Uterus (tissue), 7 donors: ENCODE measurements around a stretch of chr20.

DNA sequence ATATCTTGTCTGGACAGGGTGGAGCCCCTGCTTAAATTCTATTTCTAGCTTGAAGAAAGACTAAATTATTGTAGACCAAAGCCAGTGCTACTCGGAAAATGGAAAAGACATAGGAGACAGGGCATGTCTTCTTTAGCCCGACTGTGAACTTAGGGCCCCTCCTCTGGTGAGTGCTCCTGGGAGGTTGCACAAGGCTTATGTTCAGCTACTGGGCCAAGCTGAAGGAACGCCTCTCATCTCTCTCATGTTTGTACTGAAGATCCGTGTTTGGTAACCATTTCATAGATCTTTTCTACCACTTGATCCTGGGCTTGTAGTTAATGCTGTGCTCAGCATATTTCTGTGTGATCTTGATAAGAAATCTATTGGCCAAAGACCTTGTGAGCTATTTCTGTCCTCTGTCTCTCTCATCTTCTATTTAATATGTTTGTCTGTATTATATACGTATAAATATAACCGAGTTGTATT, 70.3 kb downstream of the SLX4IP start:
- PRO-cap, 4 experiments: no peak in any of the 4 experiments
- RAMPAGE, long total RNA, 2 experiments: no peak in any of the 2 experiments
- RRBS: no CpG with 5 or more reads among the region's 6 CpGs

- PRO-cap, 4 experiments: peak in 1 of 4 experiments; most common plus-strand start chr20:10524353 (in 1); most common minus-strand start chr20:10524043 (in 1)
- RAMPAGE, long total RNA, 2 experiments: no peak in any of the 2 experiments
- RRBS: no CpG with 5 or more reads among the region's 13 CpGs
Measured at GRCh38 chr20:10523783-10524691, 88.9 kb downstream of the SLX4IP start.

- PRO-cap, 4 experiments: peak in 3 of 4 experiments; most common plus-strand start chr20:10604768 (in 1); most common minus-strand start chr20:10604674 (in 2)
- RAMPAGE, long total RNA, 2 experiments: no peak in any of the 2 experiments
- RRBS: no CpG with 5 or more reads among the region's 10 CpGs
Measured at GRCh38 chr20:10604182-10605157, 69.3 kb downstream of the JAG1 start.

- PRO-cap, 4 experiments: no peak in any of the 4 experiments
- RAMPAGE, long total RNA, 2 experiments: no peak in any of the 2 experiments
- RRBS: no CpG with 5 or more reads among the region's 11 CpGs
Measured at GRCh38 chr20:11001656-11002370, 328.0 kb upstream of the JAG1 start.

DNA sequence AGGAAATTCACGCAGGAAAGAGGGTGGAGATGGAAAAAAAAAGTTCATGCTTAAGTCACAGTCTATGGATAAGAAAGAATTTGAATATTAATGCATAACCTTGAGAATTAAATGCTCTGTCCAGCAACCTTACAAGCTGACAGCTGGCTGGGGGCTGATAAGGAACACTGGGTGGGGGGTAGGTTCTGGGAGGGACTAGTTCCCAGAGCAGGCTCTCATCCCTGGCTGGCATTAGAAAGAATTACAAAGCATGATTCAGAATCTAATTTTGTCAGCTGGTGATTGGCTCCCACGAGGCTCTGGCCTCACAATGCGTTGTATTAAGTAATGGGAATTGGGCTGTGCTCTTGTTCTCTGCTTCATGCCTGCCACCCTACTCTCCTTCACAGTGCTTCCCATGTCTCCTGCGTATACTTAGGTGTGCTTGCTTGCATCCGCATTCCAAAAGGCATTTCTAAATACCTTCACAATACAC, 434.3 kb upstream of the JAG1 start:
- PRO-cap, 4 experiments: no peak in any of the 4 experiments
- RAMPAGE, long total RNA, 2 experiments: no peak in any of the 2 experiments
- RRBS: no CpG with 5 or more reads among the region's 5 CpGs

- PRO-cap, 4 experiments: no peak in any of the 4 experiments
- RAMPAGE, long total RNA, 2 experiments: no peak in any of the 2 experiments
- RRBS: no CpG with 5 or more reads among the region's 8 CpGs
Measured at GRCh38 chr20:12857734-12858073, 151.1 kb upstream of the SPTLC3 start.

DNA sequence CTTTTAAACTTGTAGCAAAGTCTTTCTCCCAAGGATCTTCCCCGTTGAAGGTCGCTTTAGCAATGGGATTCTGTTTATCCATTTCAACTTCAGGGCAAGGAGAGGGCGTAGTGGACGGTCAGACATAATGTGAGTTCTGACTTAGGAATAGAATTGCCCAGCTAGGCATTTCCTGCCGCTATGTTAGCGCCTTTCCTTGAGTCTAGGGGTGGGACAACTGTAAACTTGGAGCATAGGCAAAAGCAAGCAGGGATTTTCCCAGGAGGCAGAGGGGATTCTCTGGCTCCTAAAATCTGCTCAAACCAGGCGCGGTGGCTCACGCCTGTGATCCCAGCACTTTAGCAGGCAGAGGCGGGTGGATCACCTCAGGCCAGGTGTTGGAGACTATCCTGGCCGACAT, 1.5 kb downstream of the ISM1 start:
- PRO-cap, 4 experiments: no peak in any of the 4 experiments
- RAMPAGE, long total RNA, 2 experiments: no peak in any of the 2 experiments
- RRBS: no CpG with 5 or more reads among the region's 11 CpGs

GRCh38 chr20:13759514-13760272, 25.0 kb downstream of the ESF1 start:
- PRO-cap, 4 experiments: no peak in any of the 4 experiments
- RAMPAGE, long total RNA, 2 experiments: no peak in any of the 2 experiments
- RRBS: no CpG with 5 or more reads among the region's 6 CpGs

- PRO-cap, 4 experiments: no peak in any of the 4 experiments
- RAMPAGE, long total RNA, 2 experiments: no peak in any of the 2 experiments
- RRBS: no CpG with 5 or more reads among the region's 3 CpGs
Measured at GRCh38 chr20:13808608-13809511, 24.0 kb downstream of the NDUFAF5 start.

DNA sequence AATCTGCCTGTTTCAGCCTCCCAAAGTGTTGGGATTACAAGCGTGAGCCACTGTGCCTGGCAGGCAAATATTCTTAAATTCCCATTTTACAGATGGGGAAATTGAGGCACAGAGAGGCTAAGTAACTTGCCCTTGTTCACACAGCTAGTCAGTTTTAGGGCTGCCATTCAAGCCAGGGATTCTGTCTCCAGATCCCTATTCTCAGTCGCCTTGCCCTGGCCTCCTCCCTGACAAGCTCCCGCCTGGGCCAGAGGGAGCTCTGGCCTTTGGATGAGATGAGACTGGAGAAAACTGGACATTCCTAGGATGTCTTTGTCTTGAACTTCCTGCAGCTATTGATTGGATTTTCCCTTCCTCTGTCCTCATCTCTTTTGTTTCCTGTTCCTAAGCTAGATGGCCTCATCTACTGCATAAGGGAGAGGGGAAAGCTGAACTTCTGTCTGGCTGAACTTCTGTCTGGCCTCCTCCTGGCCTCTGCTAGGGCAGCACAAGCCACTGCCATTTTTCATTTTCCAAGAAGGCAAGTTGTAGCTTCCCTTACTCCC, 90.6 kb downstream of the NDUFAF5 start:
- PRO-cap, 4 experiments: peak in 1 of 4 experiments; most common minus-strand start position 261 of the sequence (in 1)
- RAMPAGE, long total RNA, 2 experiments: no peak in any of the 2 experiments
- RRBS: no CpG with 5 or more reads among the region's 3 CpGs

DNA sequence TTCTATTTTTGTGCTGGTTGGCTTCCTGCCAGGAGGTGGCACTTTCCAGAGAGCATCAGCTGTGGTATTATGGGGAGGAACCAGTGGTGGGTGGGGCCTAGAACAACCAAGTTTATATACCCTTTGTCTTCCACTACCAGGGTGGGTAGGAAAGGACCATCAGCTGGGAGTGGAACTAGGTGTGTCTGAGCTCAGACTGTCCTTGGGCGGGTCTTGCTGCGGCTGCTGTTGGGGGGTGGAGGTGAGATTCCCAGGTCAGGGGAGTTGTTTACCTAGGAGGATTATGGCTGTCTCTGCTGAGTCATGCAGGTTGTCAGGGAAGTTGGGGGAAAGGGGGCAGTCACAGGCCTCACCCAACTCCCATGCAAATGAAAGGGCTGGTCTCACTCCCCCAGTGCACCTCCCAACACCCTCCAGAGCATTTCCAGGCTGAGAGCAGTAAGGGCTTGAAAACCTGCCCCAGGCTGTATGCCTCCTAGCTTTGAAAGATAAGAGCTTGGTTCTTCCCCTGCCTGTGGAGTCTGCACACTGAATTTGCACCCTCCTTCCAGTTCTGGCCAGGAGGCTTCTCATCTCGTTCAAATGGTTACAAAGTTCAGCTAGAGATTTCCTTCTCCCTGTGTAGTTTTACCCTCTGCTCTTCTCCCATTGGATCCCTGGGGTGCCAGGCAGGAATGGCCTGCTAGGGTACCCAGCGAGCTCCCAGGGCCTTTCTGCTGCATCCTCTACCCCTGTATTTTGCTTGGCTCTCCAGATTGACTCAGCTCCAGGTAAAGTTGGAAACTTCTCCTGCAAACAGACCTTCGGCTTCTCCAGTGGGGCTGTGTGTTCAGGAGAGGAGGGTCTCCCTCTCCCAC, 117.2 kb downstream of the FLRT3 start:
- PRO-cap, 4 experiments: no peak in any of the 4 experiments
- RAMPAGE, long total RNA, 2 experiments: no peak in any of the 2 experiments
- RRBS: no CpG with 5 or more reads among the region's 5 CpGs

DNA sequence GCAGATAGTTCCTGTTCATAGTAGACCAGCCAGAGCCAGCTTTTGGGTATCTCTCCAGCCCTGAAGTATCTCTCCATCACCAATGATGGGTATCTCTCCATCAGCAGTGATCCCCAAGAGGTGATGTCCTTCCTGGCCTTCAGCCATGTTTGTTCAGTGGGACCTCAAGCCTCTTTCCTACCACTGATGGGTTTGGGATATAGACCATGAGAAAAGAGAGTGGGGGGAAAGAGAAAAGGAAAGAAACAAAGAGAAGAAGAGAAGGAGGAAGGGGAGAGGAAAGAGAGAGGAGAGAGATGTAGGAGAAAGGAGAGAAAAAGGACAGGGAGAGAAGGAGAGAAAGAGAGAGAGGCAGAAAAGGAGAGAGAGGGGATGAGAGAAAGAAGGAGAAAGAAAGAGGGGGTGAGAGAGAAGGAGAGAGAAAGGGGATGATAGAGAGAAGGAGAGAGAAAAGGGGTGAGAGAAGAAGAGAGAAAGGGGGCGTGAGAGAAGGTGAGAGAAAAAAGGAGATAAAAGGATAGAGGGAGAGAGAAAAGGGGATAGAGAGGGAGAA, 933.6 kb downstream of the KIF16B start:
- PRO-cap, 4 experiments: no peak in any of the 4 experiments
- RAMPAGE, long total RNA, 2 experiments: no peak in any of the 2 experiments
- RRBS: no CpG with 5 or more reads among the region's 1 CpG

DNA sequence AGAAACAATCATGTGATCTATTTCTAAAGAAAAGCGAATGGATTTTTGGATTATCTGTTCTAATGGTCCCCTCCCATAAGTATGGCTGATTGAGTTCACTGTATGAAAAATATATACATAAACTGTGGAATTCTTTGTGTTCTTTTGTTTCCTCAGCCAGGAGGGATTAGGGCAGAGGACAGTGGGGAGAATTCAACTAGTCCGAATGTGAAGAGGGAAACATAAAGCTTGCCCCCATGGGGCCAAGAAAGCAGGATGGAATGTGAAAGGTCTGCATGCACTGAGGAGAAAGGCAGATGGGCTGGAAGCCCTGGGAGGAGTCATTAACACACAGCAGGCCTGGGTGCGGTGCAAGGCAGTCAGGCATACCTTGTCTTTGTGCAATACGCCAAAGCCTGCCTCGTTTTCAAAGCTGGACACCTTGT, 597.0 kb downstream of the KIF16B start:
- PRO-cap, 4 experiments: no peak in any of the 4 experiments
- RAMPAGE, long total RNA, 2 experiments: no peak in any of the 2 experiments
- RRBS: no CpG with 5 or more reads among the region's 5 CpGs

- PRO-cap, 4 experiments: no peak in any of the 4 experiments
- RAMPAGE, long total RNA, 2 experiments: no peak in any of the 2 experiments
- RRBS: no CpG with 5 or more reads among the region's 9 CpGs
Measured at GRCh38 chr20:16283785-16284546, 289.3 kb downstream of the KIF16B start.

GRCh38 chr20:16528086-16528505, 45.2 kb downstream of the KIF16B start:
- PRO-cap, 4 experiments: peak in 2 of 4 experiments; most common minus-strand start chr20:16528172 (in 2)
- RAMPAGE, long total RNA, 2 experiments: no peak in any of the 2 experiments
- RRBS: no CpG with 5 or more reads among the region's 4 CpGs

DNA sequence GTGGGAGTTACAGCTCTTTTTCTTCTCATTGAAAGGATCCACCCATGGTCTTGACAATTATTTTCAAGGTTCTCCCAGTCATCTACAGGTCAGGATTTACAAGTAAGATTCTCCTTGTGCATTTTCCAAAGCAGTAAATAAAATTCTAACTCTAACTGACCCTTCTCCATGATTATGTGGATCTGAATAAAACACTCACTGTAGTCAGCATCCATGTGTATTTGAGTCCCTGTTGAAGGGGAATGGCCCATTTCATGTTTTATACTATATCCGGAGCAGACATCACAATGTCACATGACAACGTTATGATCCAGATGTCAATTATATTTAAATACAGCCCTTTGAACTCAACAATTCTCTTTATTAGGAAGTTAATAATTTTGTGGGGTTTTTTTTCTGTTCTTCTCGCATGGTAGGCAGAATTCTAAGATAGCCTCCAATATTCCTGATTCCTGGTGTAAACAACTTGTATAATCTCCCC, 180.5 kb upstream of the PCSK2 start:
- PRO-cap, 4 experiments: no peak in any of the 4 experiments
- RAMPAGE, long total RNA, 2 experiments: no peak in any of the 2 experiments
- RRBS: no CpG with 5 or more reads among the region's 3 CpGs

DNA sequence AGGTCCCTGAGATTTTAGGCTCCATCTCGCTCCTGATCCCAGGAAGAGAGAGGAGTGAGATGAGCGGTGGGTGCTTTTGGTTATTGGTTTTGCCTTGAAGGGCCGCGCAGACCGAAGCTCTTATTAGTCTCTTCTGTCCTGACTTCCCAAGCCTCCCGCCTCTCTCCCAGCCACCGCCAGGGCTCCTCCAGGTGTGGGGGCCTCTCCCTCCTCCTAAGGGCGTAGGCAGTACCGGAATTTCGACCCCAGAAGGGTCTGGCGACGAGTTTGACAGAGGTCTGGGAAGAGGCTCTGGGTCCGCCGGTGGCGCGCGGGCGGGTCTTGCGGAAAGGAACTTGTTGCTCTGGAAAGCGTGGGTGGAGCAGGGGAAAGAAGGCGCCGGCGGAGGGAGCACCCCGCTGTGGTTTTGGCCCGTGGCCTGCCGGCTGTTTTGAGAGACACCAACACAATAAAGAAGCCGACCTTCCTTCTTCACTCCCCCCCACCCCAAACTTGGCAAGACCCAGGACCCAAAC, 1.8 kb downstream of the PCSK2 start:
- PRO-cap, 4 experiments: no peak in any of the 4 experiments
- RAMPAGE, long total RNA, 2 experiments: no peak in any of the 2 experiments
- RRBS: 4% methylated on average over 18 of the region's 27 CpGs

DNA sequence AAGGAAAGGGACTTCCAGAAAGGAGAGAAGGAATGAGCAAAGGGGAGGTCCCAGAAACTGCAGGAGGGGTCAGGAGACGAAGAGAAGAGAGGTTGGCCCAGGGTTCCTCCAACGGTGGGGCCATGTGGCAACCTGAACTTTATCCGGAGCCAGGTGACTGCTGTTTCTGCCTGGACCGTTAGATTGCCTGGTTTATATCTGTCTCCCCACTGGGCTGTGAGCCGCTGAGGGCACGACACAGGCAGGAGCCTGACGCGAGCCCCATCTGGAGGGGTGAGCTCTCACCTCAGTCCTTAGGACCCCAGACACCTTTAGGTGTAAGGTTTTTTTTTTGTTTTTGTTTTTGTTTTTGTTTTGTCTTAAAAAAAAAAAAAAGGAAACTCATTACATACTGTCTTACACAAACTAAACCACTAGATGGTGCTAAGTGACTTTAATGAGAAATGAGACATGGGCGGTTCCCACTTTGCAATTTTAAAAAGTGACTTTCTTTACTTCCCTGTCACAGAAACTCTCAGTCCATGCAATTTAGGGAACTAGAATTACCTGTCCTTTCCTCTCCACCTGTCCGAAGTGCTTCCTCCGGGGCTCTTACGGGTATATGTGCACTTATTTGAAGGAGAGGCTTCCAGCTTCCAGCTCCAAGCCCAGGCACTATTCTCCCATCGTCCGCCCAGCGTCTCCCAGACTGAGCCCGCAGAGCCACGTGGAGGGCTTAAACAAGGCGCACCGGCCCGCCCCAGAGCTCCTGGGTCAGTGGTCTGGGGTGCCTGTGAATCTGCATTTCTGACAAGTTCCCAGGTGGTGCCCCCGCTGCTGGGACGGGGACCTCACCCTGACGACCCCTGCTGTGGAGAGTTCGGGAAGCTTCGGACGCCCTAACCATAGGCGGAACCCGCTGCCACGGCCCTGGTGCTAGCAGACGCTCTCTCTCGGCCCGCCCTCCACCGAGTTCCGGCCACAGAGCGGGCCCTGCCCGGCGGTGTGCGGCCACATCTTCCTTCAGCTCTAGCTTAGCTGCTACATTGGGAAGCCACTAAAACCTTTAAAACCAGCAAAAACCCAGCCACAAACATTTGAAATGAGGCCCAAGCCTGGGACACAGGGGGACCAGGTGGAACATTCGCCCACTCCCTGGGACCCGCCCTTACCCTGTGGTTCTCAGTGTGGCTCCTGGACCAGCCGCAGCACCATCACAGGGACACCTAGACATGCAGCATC, 26.2 kb downstream of the BFSP1 start:
- PRO-cap, 4 experiments: peak in 3 of 4 experiments; most common plus-strand start position 505 of the sequence (in 1)
- RAMPAGE, long total RNA, 2 experiments: no peak in any of the 2 experiments
- RRBS: no CpG with 5 or more reads among the region's 41 CpGs

DNA sequence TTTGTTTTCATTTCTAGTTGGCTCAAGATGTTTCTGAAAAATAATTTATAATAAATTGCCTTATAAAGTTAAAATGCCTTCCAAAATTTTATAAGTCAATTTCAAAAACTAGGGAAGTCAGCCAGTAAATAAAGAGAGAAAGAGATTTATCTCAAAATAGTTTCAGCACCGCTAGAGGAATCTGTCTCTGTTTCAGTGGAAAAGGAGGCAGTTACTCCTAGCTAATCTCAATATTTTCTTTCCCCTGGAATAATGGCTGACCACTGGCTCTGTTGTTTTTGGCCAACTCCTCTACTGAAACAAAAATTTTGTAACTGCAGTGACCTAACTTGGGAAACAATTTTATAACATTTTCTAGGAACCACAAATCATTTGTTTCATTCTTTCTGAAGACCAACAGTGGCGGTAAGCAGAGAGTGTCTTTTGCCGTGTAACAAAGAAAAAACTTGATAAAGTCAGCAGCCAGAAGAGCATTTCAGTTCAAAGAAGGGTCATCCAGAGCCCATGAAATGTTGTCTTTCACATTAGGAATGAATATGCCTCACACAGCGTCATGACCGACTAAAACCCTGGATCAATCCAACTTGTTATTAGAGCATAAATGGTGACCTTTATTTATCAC, 11.8 kb upstream of the BFSP1 start:
- PRO-cap, 4 experiments: peak in 1 of 4 experiments; most common plus-strand start position 380 of the sequence (in 1); most common minus-strand start position 316 of the sequence (in 1)
- RAMPAGE, long total RNA, 2 experiments: no peak in any of the 2 experiments
- RRBS: no CpG with 5 or more reads among the region's 5 CpGs

- PRO-cap, 4 experiments: peak in 4 of 4 experiments; most common plus-strand start chr20:17558948 (in 4); most common minus-strand start chr20:17558420 (in 4)
- RAMPAGE, long total RNA, 2 experiments: start-site peak on the minus strand in 1 of 2 experiments, at chr20:17558817-17558839 at its widest, 7 reads per replicate
- RRBS: no CpG with 5 or more reads among the region's 6 CpGs
Measured at GRCh38 chr20:17558271-17559004, 11.4 kb upstream of the DSTN start.